HEK293 (cell line): ENCODE measurements around the gene GPX8.

GRCh38 chr5:55159791-55160445, at the start of gene GPX8:
Gene GPX8 (plus strand): TSS chr5:55160171.
- PRO-cap, result bidirectional peak, plus-strand start at chr5:55160169, minus-strand start at chr5:55160122
- RRBS, 2 experiments, result 3 to 4% methylated on average over 3 of the region's 10 CpGs

GRCh38 chr5:55205865-55206347, 21.2 kb downstream of the MCIDAS start:
- PRO-cap, result no peak
- RRBS, 2 experiments, result no CpG with 5 or more reads among the region's 2 CpGs

GRCh38 chr5:55227515-55228197, 541 bp upstream of the MCIDAS start:
- PRO-cap, result bidirectional peak, plus-strand start at chr5:55227660, minus-strand start at chr5:55227591; unidirectional peak, minus-strand start at chr5:55227819
- RRBS, 2 experiments, result under 1 to 1% methylated on average over 2 to 5 of the region's 38 CpGs

DNA sequence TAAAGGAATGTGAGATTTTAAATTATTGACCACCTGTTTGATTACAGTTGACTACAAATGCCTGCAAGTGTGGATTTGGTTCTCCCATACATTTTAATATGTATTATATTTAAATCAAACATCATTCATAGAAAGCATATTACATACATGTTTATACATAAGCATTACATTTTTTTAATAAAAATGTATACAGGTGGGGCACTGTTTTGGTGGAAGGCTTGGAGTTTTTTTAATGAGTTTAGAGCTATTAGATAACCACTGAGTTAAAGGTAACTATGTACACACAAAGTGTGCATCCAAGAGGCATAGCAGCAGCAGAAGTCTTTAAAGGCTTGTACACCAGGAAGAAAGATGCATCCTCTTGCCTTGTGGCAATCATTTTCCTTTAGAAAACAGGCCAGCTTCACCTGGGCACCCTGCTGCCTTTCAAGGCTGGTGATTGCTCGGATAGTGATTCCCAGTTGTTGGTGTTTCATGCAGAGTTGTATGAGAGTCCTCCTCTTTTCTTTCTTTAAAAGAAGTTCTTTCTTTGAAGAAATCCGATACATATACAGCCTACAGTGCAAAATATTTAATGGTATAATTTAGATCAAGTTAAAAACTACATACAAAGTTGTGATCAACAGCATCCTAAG, 109.9 kb downstream of the PLPP1 start:
- PRO-cap, result no peak
- RRBS, 2 experiments, result no CpG with 5 or more reads among the region's 2 CpGs

- PRO-cap, result no peak
- RRBS, 2 experiments, result no CpG with 5 or more reads among the region's 3 CpGs
Observed at GRCh38 chr5:55435967-55436421, 98.8 kb downstream of the PLPP1 start.

- PRO-cap, result no peak
- RRBS, 2 experiments, result no CpG with 5 or more reads among the region's 5 CpGs
Observed at GRCh38 chr5:55504805-55505411, 29.9 kb downstream of the PLPP1 start.

DNA sequence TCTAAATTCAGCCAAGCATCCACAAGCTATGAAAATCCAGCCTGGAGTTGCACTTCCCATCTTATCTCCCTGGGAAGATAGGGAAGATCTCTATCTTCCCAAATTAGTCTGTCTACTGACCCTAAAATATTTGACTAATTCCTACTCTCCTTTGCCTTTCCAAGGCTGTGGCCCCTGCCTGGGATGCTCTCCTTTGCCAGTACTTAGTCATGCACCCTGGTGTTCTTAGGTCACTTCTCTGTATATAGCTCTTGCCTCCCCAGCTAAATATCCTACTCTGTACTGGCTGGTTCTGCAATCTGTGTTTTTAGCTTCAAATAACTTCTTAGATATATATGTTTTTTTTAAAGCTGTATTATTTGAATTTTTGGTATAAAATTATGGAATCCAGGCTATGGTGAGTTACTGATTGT, 44.1 kb upstream of the PLPP1 start:
- PRO-cap, result no peak

DNA sequence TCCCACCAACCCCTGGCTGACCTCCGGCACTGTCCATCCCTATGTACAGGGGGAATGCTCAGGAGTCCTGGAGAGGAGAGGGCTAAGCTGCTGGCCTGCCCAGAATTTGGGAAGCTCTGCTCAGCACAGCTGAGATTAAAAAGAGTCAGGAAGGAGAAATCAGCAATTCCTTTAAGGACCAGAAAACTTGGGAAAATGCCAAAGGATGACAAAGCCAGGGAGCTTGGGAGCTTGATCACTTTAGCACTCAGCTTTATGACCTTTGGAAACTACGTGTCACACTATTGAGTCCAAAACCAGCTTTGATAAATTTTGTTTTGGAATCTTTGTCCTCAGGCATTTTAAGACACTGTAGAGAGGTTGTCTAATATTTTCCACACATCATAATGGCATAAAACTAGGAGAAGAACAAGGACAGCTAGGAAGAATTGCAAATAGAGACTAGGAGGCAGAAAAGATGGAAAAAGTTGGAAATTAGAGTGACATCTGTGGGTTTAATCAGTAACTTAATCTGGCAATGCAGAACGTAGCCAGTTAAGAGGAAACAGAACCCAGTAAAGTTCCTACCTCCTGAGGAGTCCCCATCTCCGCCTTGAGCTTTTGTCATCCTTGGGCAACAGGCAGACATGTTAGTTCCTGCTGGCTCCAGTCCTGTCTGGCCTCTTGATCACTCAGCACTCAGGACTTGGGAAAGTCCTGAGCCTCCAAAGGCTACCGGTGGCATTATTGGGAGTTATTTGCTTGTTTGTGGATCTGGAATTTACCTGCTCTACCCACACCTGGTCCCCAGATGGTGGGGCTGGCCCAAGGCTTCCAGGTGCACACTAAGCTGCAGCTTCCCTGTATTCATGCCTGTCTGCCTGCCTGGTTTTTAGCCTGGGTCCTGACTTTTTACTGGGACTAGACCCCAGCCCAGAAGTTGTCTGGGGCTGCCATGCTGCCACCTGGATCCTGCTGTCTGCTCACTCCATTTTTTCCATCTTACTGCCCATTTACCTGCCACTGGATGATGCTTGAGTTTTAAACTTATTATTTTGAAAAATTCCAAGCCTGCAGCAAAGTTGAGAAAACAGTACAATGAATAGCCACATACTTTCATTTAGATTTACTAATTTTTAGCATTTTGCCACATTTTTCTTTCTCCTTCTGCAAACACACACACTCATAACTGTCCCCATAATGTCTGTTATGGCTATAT, 62.8 kb upstream of the PLPP1 start:
- PRO-cap, result no peak
- RRBS, 2 experiments, result no CpG with 5 or more reads among the region's 5 CpGs

DNA sequence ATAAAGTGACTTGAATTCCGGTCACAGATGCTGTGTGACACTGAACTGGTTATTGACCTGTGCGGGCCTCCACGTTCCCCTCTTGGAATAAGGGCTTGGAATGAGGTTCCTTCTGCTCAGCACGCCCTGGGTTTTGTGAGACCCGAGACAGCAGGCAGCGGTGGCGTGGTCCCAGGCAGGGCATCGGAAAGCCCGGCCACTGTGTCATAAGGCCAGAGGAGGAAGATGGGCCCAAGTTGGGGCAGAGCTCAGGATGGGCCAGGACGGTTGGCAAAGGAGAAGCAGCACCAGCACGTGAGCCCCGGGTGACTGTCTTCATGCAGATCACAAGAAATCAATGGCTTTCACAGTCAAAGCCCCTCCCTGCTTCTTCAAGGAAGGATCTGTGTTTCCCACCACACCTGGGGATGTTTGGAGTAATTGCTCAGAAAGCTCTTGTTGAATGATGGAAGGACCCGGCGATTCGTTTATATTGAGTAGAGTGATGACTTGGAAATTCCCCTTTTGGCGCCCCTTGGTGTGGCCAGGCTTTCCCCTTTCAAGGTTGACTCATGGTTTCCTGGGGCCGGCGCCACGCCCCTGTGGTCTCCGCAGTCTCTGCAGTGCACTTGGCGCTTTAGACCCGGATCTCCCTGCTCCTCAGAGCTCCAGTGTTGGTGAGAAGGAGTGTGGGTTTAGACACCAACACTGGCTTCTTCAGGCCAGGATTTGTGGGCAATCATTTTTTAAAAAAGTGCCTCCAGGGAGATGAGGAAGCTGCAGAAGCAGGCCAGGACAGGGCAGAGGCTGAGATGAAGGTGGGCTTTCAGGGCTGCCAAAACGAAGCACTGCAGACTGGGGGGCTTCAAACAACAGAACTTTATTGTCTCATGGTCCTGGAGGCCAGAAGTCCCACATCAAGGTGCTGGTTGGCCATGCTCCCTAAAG, 52.1 kb downstream of the IL31RA start:
- PRO-cap, result no peak
- RRBS, 2 experiments, result 23 to 78% methylated on average over 6 of the region's 23 CpGs

DNA sequence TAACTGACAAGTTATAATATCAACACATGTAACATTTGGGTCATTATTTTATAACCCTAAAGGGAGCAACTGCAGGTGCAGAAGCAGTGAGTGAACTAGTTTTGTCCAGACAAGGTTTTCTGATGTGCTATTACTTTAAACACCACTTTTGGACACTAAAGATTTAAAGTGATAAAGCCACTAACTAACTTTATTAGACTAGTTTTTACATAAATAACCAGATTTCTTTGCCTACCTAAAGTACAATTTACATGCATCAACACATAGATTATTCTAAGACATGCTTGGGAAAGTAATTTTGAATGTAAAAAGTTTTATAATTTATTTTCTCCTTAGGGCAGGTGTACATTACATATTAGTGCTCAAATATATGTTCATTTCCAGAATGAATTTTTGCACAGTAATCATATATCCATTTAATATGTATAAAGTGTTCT, 56.3 kb downstream of the IL6ST start:
- PRO-cap, result no peak

GRCh38 chr5:55969358-55969861, 25.4 kb downstream of the IL6ST start:
- PRO-cap, result no peak
- RRBS, 2 experiments, result no CpG with 5 or more reads among the region's 1 CpG

DNA sequence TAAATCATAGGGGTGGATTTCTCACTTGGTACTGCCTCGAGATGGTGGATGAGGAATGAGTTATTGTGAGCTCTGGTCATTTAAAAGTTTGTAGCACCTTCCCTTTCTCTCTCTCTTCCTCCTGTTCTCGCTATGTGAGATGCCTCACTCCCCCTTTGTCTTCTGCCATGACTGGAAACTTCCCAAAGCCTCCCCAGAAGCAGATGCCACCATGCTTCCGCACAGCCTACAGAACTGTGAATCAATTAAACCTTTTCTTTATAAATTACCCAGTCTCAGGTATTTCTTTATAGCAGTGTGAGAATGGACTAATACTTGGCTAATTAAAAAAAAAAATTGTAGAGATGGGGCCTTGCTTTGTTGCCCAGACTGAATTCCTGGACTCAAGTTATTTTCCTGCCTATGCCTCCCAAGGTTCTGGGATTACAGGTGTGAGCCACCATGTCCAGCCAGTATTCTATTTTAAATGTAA, 19.5 kb downstream of the IL6ST start:
- PRO-cap, result no peak
- RRBS, 2 experiments, result no CpG with 5 or more reads among the region's 3 CpGs

GRCh38 chr5:55977757-55978512, 16.8 kb downstream of the IL6ST start:
- PRO-cap, result no peak
- RRBS, 2 experiments, result no CpG with 5 or more reads among the region's 10 CpGs

DNA sequence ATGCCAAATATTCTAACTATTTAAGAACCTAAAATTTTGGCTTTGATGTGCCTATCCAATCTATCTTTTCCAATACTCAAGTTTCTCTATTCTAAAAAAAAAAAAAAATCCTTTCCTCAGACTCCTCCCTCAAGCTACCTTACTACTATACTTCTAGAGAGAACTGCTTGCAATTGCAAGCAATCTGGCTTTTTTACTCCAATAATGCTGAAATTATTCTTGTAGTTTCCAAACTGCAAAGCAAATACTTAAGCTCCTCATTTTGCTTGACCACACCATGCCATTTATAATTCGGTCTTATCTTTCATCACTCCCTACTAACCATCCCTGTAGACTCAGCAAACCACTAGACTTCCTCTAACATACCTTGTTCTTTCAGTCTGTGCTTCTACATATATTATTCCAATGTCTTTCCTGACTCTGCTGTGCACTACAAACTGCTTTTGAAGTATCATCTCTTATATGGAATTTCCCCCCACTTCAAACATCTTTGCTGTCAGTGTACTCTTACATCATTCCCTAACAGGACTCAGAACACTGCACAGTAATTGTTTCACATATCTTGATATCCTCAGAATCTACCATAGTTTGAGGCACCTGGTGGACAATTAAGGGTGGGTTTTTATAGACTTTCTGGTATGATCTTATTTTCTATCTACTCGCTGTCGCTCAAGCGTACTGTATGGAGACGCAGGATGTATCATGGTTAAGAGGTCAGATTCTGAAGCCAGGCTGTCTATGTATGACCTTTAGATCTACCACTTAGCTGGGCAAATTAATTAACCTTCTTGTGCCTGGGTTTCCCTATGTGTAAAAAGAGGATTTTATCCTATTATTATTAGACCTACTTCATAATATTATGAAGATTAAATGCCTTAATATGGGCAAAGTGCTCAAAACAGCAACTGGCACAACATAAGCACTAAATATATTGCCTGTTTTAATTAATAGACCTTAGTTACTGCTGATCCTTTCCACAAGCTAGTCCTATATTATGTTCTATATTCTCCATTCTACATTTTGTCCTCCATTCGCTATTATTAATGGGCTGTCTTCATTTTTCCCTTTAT, 2.8 kb downstream of the IL6ST start:
- PRO-cap, result no peak
- RRBS, 2 experiments, result no CpG with 5 or more reads among the region's 6 CpGs

DNA sequence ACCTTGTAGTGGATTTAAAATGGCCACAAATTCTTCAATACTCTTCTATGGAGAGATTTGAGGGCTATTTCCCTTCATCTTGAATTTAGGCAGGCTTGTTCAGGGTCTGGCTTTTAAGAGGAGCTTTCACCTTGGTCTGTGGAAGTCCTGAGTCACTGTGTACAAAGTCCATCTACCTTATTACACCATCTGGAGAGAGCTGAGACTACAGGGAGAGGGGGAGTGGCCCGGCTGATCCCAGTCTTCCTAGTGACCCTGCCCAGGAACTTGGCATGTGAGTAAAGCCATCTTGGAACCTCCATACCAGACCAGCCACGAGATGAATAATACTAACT, 8.3 kb upstream of the IL6ST start:
- PRO-cap, result no peak
- RRBS, 2 experiments, result no CpG with 5 or more reads among the region's 2 CpGs

DNA sequence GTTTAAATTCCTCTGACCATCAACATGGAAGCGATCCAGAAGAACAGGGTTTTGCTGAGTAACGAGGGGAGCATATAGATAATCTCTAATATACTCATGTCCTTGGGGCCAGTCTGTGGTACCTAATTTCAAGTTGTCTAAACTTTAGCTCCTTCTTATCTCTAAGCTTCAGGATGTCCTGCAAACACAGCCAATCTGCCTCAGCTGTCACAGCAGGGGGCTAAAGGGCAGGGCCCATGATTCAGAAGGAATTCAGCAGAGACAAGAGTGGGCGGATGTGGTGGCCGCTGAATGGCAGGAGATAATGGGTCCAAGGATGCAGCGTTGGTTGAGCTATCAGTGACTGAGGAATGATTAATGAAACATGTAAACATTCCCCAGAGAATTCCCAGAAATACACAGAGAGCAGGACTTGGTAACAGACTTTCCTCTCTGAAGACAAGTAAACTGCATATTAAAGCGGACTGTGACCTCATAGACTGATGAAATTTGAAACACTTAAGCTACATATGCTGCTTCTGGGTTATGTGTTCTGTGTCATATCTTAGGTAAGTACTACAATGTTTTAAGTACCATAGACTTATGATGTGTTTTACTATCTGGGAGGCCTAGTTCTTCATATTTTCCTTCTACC, 109.3 kb downstream of the ANKRD55 start:
- PRO-cap, result no peak
- RRBS, 2 experiments, result no CpG with 5 or more reads among the region's 6 CpGs

DNA sequence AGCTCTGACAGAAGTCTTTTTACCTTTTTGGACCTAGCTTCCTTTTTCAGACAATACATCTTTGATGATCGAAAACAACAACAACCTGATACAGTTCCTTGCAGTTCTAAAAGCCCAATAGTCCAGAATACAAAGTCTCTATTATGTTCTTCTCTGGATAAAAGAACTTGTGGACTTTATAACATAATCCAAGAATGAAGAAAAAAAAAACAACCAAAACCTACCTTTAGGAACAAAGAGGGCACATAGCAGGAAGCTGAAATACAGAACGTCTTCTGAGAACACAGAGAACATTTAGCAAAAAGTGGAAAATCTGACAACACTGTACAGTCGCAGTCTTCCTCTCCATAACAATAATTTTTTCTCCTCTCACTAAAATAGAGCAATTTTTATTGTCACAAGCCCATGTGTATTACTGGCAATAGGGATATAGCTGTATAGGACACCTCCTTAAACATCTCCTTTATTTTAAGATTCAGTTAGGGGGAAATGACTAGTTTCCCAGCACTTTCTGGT, 106.7 kb downstream of the ANKRD55 start:
- PRO-cap, result no peak
- RRBS, 2 experiments, result no CpG with 5 or more reads among the region's 3 CpGs

GRCh38 chr5:56460684-56461247, 227.6 kb upstream of the ANKRD55 start:
- PRO-cap, result no peak
- RRBS, 2 experiments, result no CpG with 5 or more reads among the region's 5 CpGs

GRCh38 chr5:56465345-56465895, 232.3 kb upstream of the ANKRD55 start:
- PRO-cap, result no peak
- RRBS, 2 experiments, result no CpG with 5 or more reads among the region's 8 CpGs

DNA sequence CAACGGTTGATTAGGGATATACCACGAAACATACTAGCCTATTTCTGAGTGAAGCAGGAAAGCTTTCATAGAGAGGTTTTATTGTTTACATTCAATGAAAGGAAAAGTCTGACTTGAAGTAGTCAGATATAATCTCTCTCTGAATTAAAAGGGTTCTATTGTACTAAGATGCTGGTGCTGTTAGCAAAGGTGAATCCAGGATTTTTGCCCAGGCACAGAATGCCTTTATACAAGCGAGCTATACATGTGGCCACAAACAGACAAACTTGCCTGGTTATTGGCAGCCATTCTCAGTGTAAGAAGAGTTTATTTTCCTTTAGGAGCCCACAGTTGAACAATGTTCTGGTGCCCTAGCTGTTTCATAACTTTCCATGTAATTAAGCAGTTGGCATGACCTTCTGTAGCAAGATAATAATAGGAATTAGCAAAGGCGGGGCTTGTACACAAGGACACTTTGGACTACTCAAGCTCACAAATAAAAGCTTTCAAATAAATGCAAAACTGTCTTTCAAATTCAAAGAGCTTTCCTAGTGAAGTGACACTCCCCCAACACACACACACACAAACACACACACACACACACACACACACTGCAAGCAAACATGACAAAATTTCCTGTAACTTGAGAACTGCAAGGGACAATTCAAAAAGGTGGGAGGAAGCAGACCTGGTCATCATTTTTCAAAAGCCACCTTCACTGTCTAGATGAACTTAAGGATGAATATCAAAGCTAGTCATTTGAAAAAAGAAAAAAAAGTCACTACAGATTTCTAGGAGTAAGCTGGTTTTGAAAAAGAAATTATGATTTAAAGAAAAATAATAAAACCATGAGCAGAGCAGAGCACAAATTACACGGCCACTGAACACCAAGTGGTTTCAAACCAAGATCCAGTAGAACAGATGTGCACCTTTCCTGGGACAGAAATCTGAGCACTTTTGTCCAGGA, 198.6 kb upstream of the MAP3K1 start:
- PRO-cap, result no peak
- RRBS, 2 experiments, result no CpG with 5 or more reads among the region's 5 CpGs